Duodenum (tissue), 1 donor: ENCODE measurements around a stretch of chr17.

- PRO-cap = no peak
Observed at GRCh38 chr17:50558683-50559176, 1.8 kb upstream of the CACNA1G start.

GRCh38 chr17:50618980-50619423, 15.7 kb upstream of the ABCC3 start:
- PRO-cap = no peak

DNA sequence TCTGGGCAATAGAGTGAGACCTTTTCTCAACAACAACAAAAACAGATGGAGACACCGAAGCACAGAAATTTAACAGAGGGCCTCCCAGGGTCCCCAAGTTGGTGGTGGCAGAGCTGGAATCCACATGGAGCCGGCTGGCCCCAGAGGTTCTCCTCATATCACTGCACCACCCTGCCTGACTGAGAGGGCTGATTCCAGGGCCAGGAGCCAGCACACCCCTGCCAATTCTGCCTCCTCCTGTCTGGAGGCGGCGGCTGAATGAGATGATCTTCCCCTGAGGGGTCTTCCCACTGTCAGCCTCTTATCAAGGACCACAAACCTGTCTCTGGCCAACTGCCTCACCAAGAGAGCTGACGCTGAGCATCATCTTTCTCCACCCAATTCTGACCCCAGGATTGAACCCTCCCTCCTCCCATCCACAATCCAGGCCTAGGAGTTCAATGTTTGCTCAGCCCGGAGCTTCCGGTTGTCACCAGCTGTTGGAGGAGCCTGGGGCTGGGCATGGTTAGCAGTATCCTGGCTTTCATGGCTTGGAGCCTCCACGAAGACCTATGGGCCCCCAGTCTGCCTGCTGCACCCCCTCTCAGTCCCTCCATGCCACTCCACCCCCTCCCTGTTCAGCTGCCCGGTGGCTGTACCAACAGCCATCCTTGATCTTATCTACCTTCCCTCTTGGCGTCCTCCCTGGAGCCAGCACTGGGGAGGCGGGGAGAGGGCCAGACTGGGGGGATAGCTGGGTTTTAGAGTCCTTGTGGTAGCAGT, 25.5 kb downstream of the ABCC3 start:
- PRO-cap = no peak

GRCh38 chr17:50672989-50673644, 34.6 kb downstream of the ANKRD40 start:
- PRO-cap = no peak

- PRO-cap = no peak
Observed at GRCh38 chr17:50689841-50690564, 17.7 kb downstream of the ANKRD40 start.

- PRO-cap = no peak
Observed at GRCh38 chr17:50744433-50744886, 22.9 kb downstream of the ANKRD40CL start.

DNA sequence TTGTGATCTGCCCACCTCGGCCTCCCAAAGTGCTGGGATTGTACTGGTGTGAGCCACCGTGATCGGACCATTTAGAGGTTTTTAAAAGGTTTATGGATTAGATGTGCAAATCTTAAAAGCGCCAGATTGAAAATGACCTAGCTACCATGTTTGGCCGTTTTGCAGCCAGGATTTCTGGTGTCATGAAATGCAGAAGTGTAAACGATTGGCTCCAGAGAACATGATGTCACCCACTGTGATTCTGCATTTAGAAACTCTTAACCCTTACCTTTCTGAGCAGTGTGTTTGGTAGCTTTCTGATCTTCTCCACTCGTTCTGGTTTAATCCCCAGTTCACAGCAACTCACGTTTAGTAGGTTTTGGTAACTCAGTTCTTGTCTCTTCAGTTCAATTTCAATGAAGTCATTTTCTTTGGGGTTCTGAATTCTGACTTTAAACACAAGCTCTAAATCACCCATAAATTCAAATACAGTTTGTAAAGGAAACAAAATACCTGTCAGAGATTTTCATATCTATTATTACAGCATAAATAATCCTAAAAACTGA, 4.1 kb downstream of the ANKRD40CL start:
- PRO-cap = no peak

DNA sequence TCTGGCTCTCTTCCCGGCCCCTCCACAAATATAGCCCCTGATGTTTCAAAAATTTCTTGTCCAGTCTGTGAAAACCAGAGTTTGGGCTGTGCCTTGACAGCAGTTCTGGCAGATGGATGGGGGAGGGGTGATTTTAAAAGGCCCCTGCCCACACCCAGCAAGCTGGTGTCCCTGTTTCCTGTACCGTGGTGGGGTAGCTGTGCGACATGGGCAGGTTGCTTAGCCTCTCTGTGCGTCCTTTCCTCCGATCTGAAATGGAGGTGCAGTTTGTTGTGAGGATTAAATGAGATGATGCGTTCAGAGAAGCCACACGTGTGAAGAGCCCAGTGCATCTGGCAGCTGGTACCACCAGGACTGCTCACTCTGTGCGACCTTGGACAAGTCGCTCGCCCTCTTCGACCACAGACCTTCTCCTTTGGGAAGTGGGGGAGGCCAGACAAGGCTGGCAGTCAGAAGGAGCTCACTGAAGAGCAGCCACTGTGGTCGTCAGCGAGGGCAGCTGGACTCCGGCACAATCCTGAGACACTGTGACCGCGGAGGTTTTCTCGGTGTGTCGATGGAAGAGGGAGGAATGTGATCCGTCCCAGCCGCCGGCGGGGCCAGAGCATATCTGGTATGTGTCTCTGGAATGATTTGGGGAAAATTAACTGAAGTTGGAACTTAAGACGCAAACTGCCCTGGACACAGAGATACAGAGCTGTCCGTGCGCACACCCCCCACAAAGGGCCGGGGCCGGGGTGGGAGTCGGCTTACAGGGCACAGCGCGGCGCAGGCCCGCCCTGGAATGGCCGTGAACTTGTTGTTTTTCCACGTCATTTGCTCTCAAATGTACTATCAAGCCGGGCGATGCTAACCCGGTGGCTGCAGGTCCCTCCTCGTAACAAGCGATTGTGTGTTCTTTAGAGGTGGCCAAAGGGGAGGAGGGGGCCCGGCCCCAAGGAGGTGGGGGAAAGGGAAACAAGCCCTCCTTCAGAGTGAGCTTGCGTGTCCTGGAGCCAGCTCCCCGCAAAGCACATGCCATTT, 655 bp upstream of the WFIKKN2 start:
- PRO-cap = no peak

DNA sequence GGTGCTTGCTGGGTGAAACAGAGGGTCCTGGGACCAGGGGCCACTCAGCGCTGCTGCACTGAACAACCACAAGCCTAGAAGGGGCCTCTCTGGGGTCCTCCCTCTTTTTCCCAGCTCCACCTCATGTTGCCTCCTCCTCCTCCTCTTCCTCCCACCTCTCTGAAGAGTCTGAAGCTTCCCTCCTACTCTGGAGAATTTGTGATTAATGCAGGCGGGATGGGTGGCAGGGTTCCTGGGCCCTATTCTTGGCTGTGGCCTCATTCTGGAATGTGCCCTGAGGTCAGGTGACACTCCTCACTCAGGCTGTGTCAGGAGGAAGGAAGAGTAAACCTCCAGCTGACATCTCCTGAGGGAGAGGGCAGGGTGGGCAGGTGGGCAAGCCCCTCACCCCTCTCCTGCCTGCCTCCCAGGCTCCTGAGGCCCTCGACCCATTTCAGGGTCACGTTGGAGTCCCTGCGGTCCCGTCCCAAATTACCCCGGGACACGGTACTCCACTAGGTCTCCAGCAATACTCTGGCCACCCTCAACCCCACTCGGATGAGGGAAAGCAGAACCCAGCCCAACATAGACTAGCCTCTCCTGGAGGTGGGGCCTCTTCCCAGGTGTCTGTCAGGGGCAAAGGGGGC, 10.2 kb downstream of the WFIKKN2 start:
- PRO-cap = no peak

- PRO-cap = no peak
Observed at GRCh38 chr17:50853042-50853671, 13.0 kb downstream of the TOB1 start.

DNA sequence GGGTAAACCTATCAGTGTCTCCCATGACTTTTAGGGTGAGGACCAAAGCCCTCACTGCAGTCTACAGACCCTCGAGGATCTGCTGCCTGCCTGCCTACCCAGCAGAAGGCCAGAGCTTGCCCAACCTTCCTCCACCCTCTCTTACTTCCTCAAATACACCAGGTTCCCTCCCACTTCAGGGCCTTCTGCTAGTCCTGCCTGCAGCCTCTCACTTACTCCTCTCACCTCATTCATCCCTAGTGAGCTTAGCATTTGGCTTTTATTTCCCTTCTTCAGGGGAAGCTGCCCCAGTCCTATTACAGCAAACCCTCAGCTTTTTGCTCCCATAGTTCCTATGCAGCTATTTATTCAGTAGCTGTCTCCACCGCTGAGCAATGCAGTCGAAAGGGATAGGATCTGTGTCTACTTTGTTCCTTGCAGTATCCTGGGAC, 17.8 kb upstream of the TOB1 start:
- PRO-cap = bidirectional peak, plus-strand start at position 178 of the sequence, minus-strand start at position 140 of the sequence

DNA sequence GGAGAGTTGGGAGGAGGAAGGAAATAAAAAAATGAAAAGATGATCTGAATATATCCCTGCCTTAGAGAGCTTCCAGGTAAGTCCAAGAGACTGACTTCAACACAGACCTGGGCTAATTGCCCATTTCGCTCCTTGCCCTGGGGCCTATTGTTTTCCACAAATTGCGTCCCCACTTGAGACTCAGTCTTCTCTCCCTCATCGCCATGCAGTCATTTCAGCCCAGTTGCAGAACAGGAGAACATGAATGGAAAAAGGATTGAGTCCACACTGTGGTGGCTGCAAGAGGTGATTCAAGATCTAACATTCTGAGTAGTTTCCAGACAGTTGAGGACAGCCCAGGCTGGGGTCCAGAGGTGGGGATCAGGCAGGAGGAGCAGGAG, 21.6 kb upstream of the TOB1 start:
- PRO-cap = no peak

DNA sequence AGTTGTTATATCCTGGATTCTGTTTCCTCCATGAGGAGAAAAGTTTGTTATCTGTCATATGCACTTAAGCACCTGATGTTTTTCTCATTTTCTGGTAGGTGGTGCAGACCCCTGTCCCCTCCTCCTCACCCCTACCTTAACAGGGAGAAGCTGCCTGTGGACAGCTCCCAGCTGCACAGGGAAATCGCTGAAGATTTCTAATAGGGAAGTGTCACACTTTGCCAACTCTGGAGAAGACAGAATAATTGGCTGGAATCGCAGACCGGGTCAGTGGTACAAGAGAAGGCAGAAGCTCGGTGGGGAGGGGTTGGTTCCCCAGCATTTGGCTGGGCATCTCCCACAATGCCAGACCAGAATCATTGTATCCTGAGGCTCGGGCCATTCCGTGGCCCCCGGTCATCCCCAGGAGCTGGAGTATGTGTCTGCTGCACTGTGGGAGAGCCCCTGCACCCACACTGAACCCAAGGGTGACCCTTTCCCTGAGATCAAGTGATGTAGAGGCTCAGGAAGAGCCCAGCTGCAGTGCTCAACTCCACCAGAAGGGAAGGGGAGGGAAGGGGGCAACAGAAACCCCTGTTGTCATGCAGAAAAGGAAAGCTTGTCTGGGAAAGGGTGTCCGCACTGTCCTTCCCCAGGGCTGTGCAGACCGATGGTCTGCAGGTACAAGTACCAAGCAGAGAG, 45.5 kb upstream of the TOB1 start:
- PRO-cap = no peak

DNA sequence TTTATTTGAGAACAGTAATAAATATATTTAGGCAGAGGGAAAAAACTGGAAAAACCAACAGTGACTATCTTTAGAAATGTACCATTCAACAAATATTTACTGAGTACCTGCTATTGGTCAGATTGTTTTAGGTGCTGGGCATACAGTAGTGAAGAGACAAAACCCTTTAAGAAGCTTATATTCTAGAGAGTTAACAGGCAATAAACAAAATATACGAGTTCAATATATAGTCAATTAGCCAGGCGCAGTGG, 69.6 kb upstream of the TOB1 start:
- PRO-cap = no peak

DNA sequence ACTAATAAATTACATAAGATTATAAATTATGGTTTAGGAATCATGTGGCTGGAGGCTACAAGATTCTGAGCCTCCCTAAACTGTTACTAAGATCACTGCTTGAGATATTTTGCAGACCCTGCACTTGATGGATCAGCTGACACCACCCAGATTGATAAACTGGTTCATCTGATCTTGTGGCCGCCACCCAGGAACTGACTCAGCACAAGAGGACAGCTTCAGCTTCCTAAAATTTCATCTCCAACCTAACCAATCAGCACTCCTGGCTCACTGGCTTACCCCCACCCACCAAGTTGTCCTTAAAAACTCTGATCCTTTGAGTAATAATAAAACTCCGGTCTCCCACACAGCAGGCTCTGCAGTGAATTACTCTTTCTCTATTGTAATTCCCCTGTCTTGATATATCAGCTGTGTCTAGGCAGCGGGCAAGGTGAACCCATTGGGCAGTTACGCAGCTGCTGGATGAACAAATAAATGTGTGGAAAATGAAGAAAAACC, 174.8 kb downstream of the UTP18 start:
- PRO-cap = no peak

GRCh38 chr17:51435600-51435972, 175.2 kb downstream of the UTP18 start:
- PRO-cap = no peak

- PRO-cap = no peak
Observed at GRCh38 chr17:54899501-54900240, 981 bp upstream of the TOM1L1 start.

DNA sequence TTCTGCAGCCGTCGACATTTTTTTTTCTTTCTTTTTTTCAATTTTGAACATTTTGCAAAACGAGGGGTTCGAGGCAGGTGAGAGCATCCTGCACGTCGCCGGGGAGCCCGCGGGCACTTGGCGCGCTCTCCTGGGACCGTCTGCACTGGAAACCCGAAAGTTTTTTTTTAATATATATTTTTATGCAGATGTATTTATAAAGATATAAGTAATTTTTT, 282 bp downstream of the HLF start:
- PRO-cap = no peak

- PRO-cap = no peak
Observed at GRCh38 chr17:55270377-55270677, 5.6 kb downstream of the HLF start.

DNA sequence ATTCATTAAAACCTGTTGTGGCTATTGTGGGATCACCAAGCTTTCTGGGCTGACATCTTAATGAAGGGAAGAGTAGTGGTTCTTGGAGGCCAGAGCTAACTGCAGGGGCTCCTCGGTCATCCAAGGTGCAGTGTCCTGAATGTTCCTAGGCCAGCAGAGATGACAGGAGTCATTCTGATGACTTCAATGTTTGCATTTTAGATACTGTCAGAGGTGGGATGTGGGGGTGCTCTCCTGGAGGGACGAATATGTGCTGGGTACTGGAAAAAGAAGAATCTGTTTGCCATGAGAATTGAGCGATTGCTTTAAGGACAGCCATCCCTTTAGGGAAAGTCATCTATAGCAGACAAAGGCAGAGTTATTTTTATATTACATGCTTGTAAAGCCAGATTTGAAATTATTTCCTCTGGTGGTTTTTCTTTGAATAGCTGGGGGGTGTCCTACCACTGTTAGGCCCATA, 7.3 kb downstream of the HLF start:
- PRO-cap = no peak